Lower leg skin (tissue), 2 donors: ENCODE measurements around a stretch of chr13.

GRCh38 chr13:24288369-24288735, 21.0 kb upstream of the C1QTNF9 start:
- PRO-cap: no peak
- RAMPAGE, long total RNA, 2 experiments: no peak in any of the 2 experiments

- PRO-cap: no peak
- RAMPAGE, long total RNA, 2 experiments: no peak in any of the 2 experiments
Observed at GRCh38 chr13:24439937-24440198, 72.7 kb downstream of the PARP4 start.

DNA sequence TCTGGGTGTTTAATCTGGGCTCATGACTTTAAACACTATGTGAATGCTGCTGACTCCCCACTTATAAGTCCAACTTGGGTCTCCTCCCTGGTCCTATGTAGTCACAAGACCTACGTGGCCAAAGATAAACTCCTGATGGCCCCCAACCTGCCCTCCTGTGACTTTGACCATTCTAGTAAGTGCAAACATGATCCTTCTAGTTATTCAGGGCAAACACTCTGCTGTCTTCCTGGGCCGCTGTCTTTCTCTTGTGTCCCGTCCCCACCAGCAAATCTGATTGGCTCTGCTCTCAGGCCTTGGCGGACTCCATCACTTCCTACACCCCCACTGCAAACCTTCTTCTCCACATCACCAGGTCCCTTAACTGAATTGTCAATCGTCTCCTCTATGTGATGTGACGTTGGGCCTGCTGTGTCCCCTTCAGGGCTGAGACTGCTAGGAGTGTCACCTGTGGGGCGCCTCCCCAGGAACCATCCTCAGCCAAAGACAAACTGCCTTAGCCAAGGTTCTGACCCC, 38.6 kb downstream of the PARP4 start:
- PRO-cap: no peak
- RAMPAGE, long total RNA, 2 experiments: no peak in any of the 2 experiments

- PRO-cap: no peak
- RAMPAGE, long total RNA, 2 experiments: no peak in any of the 2 experiments
Observed at GRCh38 chr13:24498006-24498469, 14.5 kb downstream of the PARP4 start.

GRCh38 chr13:24598363-24598730, 81.9 kb upstream of the ATP12A start:
- PRO-cap: no peak
- RAMPAGE, long total RNA, 2 experiments: no peak in any of the 2 experiments

- PRO-cap: no peak
- RAMPAGE, long total RNA, 2 experiments: no peak in any of the 2 experiments
Observed at GRCh38 chr13:25117198-25117639, 21.3 kb downstream of the PABPC3 start.

DNA sequence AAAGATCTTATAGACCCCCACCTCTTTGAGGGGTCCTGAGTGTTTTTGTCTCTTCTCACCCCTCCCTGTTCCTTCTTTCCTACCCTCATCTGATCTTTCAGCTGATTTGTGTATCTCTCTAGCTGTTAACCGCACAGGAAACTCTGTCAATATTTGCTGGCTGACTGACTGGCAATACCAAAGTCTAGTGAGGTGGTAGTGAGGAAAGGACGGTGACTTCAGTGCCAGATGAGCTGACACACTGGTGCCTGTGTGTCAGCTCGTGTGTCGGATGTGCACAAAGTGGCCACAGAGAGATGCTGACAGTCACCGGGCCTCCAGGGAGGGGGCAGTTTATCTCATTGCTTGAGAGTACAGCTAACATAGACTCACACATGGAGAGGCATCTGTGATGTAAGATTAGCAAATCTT, 80.4 kb downstream of the SHISA2 start:
- PRO-cap: no peak
- RAMPAGE, long total RNA, 2 experiments: no peak in any of the 2 experiments

DNA sequence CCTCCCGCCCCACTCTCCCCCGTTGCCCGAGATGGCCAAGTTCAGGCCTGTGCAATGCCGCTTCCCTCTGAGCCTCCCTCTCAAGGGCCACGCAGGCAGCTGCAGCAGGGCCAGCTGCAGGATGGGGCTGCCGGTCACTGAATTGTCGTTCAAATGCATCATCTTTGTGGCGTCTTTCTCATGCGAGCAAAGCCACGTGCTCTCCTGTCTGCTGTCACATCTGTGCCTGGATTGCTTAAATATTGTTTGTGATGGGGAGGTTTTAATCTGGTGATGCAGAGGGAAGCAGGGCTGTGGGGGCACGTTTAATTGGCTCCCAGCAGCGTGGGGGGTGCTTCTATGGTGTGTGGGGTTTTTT, 26.6 kb downstream of the SHISA2 start:
- PRO-cap: no peak
- RAMPAGE, long total RNA, 2 experiments: no peak in any of the 2 experiments

DNA sequence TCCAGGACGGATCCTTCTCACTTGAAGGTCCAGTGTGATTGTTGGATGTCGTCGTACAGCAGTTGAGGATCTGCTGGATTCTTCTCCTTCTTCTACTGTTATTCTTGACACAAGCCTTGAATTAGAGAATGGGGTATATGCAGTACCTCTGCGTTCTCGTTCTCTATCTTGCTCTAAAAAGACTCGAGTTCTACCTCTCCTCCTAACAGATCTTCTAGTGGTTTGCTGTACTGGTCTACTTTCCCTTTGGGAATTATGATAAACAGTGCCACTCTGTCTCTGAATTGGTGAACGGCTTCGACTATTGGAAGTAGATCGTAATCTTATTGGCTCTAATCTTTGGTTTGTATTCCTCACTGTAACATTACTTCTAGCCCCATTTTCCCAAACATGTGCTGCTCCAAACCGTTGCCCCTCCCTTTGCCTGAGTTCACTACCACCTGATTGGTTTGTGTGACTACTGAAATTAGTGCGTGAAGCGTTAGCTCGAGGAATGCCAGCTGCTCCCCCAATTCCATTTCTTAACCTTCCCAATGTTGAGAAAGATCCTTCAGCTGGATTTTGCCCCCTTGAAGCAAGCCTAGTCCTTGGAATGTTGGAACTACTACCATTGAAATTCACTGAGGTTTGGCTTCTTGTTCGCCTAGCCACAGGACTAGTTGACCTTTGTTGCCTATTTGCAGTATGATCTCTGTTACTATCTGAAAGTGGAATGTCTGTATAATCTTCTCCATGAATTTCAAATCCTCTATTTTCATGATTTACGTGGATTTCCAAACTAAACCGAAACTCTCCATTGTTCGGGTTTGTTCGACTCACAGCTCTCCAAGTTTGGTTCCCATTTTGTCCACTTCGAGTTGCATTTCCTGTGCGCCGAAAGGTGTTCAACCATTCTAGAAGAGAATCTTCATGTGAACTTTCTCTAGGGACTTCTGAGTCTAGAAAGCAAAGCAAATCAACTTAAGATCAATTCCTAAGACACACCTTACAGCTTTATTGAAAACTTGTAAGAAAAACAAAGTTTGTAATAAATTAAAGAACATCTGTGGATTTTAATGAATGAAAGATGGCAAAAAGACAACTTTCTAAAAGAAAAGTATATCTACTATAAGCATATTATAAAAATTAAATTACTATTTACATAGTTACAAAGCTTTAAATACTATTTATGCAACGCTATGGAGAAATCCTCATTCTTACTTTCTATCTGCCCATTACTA, 7.0 kb downstream of the RNF6 start:
- PRO-cap: no peak
- RAMPAGE, long total RNA, 2 experiments: no peak in any of the 2 experiments

DNA sequence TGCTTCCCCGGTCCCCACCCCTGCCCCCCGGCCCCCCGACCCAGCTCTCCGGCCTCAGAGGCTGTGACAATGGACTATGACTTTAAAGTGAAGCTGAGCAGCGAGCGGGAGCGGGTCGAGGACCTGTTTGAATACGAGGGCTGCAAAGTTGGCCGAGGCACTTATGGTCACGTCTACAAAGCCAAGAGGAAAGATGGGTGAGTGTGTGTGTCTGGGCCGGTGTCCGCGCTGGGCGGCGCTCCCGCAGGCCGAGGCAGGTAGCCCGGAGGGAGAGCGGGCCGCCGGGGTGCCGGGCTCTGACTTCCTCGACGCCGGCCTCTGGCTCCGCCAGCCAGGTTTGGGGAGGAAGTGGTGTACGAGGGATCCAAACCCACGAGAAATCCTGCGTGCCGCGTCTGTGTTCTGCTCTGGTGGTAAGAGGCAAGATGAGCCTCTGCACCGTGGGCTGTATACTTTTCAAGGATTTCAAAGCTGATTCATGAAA, 686 bp downstream of the CDK8 start:
- PRO-cap: unidirectional peak, minus-strand start at position 320 of the sequence
- RAMPAGE, long total RNA, 2 experiments: no peak in any of the 2 experiments

DNA sequence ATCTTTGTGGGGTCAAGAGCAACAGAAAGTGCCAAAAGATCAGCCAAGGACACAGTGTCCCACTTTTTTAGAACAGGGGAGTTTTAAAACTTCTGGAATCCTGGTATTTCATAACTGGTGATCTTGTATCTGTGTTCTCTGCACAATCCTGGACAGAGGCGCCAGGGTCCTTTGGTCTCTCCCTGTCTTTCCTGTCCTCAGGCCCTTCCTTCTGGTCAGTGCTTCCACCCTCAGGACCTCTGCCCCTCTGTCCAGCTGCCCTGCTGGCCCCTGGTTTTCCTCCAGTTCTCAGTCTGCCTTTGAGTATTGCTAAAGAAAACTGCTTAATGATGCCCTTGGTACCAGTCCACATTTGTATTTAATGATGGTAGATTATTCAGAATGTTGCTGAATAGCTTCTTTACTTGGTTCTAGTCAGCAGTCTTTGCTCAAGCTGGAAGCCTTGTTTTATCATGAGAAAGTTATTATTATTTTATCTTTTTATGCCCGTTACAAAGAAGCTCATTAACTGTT, 47.4 kb downstream of the WASF3 start:
- PRO-cap: no peak
- RAMPAGE, long total RNA, 2 experiments: no peak in any of the 2 experiments

- PRO-cap: no peak
- RAMPAGE, long total RNA, 2 experiments: no peak in any of the 2 experiments
Observed at GRCh38 chr13:26941474-26942115, 181.0 kb upstream of the GPR12 start.

DNA sequence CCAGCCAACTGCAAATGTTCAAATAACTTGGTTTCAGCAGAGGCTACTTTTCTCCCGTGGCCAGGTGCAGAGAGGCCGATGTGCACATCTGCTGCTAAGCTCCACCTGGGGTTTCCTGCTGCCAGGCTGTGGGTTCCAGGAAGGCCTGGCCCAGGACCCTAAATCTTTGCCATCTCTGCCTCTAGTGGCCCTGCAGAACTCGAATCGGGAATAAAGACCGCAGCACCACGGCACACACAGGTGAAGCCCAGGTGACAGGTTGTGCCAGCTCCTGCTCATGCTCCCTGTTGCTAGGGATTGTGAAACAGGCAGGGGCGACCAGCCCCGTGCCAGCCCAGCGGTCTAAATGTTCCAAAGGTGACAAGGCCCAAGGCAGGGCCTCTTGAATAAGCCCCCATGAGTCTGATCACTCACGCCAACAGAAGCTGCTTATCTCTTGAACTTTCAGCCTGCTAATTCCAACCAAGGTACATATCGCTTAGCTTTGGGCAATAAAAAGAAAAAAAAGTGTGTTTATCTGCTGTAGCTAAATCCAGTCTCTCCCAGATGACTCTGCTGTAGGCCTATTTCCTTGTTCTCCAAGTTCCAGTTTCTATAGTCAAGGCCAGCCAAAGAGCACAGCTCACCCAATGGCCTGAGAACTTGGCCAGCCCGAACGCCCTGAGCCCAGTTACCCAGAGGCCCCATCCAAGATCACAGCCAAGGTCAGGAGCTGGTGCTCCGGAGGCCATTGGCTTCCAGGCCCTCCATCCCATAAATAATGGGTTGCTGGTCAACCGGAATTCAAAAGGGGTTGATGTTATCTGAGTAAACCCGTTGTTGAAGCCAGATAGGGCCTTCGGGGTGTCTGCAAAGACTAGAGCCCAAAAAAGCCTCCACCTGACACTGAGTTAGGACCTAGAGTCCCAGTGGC, 191.1 kb upstream of the GPR12 start:
- PRO-cap: no peak
- RAMPAGE, long total RNA, 2 experiments: no peak in any of the 2 experiments

DNA sequence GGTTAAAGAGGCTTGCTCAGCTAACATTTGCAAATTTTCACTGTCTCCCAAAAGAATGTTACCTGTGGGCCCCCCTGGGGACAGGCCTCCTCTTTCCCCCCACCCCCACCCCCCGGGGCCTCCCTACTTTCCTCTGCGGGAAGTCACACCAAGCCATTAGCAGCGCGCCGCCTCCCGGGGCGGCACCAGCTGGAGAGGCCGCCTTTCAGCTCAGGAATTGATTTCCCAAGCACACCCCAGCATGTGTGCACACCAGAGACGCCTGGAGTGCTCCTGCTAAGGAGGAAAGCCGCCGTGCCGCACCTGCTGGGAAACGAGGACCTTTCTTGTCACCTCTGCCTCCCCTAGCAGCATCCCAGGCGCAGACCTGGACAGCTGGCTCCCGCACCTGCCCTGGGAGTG, 165.2 kb downstream of the USP12 start:
- PRO-cap: unidirectional peak, plus-strand start at position 250 of the sequence
- RAMPAGE, long total RNA, 2 experiments: no peak in any of the 2 experiments

DNA sequence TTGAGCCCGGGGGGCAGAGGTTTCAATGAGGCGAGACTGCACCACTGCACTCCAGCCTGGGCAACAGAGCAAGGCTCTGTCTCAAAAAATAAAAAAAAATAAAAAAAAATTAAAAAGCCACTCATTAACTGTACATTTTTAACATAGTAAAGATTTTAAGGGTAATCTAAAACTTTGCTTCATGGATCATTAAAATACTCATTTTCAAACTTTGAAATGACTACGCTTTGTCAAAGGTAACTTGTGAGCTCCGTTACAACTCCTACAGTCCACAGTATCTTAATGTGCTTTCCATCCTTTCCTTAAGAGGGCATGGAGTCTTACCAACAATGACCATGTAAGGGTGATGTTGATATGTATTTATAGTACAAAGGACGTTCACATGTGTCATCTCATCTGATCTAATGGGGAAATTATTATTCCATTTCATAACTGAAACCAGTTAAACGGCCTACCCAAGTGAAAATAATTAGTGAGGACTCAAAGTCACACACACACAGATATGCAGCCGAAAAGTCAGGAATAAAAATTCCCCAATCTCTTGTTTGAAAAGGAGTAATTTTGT, 9.7 kb downstream of the USP12 start:
- PRO-cap: no peak
- RAMPAGE, long total RNA, 2 experiments: no peak in any of the 2 experiments

DNA sequence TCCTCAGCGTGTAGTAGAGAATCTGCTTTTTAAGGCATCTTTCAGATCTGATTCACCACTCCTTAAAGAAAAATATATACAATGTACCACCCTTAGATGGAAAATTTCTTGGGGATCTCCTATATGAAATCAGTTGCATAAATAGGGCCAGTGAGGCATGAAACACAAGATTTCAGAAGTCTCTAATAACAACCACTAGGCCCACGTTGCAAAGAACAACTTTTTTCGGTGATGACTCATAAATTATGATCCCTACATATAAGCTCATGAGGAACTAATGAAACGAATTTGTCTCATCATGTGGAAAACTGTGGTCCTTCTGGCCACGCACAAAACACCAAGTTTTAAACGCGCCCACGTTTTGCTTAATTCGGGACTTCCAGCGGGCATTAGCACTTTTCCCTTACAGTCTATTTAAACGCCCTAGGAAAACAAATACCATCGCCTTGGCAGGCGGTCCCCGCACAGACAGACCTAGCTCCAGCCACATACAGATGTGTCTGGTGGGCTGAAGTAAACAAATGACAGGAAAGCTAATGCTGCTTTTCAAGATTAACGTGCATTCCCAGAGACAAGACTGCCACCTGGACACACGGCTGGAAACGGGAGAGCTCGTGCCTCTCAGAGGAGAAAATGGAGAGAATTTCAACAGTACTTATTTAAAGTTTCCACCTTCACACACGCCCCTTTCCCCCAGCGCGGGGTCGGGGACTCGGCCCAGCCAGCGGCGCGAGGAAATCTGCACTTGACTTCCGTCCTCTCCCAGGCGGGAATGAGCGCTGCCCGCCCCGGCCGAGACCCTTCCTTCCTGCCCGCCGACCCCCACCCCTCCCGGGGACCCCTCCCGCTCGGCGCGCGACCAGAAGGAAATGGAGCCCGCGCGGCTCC, 1.1 kb downstream of the USP12 start:
- PRO-cap: unidirectional peak, plus-strand start at position 285 of the sequence; unidirectional peak, plus-strand start at position 568 of the sequence
- RAMPAGE, long total RNA, 2 experiments: no peak in any of the 2 experiments

GRCh38 chr13:27195260-27195614, 23.6 kb upstream of the USP12 start:
- PRO-cap: unidirectional peak, minus-strand start at chr13:27195323
- RAMPAGE, long total RNA, 2 experiments: no peak in any of the 2 experiments

DNA sequence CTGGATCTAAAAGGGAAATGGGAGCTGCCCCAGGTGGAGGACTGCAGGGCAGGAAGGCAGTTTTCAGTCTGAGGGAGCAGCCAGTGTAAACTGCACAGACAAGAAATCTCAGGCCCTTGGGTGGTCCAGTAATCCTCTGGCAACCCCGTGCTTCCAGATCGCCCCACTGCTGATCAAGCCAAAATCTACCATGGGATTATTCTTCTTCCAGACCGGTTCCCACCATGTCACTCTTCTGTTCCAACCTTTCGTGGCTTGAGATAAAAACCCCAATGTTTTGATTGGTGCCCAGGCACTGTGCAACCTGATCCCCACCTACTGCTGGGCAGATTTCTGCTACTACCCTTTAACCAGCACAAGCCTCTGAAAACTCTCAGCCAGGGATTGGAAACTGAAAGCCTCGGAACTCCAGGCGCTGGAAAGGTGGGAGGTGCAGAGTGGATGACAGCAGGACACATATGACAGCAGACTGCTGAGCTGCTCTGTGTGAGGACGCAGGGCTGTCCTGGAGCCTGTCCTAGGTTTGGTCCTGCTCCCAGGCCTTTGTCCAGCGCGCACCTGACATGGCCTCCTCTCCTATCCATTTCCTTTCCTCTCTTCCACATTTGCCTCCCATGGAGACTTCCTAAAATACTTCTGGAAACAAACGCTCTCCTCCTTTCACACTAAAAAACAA, 68.6 kb upstream of the GTF3A start:
- PRO-cap: no peak
- RAMPAGE, long total RNA, 2 experiments: no peak in any of the 2 experiments

- PRO-cap: no peak
- RAMPAGE, long total RNA, 2 experiments: no peak in any of the 2 experiments
Observed at GRCh38 chr13:27367566-27368300, 56.7 kb upstream of the GTF3A start.

- PRO-cap: no peak
- RAMPAGE, long total RNA, 2 experiments: no peak in any of the 2 experiments
Observed at GRCh38 chr13:27549169-27549658, 71.1 kb downstream of the LNX2 start.